Aorta (tissue), 1 donor: ENCODE measurements around a stretch of chr11.

- PRO-cap = no peak
Measured at GRCh38 chr11:102924834-102925532, 30.5 kb downstream of the MMP13 start.

DNA sequence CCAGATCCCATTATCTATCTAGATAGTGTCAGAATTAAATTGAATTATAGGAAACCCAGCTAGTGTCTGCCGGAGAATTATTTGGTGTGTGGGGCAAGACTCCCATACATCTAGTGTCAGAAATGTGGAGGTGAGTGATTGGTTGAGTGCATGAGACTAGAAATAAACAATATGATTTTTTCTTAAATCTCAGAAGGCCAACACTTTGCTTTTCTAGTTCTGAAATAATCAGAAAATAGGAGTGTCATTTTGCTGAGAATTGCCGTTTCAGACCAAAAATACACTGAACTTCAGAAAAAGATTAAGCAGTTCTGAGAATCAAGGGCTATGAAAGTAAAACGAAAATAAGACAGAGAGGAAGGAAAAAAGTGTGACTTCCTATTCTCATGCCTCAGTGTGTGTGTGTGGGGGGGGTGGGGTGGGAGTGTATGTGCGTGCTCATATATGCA is 91.4 kb downstream of the CASP4 start:
- PRO-cap = no peak

GRCh38 chr11:105044091-105044381 is 1.1 kb downstream of the CARD16 start:
- PRO-cap = no peak

DNA sequence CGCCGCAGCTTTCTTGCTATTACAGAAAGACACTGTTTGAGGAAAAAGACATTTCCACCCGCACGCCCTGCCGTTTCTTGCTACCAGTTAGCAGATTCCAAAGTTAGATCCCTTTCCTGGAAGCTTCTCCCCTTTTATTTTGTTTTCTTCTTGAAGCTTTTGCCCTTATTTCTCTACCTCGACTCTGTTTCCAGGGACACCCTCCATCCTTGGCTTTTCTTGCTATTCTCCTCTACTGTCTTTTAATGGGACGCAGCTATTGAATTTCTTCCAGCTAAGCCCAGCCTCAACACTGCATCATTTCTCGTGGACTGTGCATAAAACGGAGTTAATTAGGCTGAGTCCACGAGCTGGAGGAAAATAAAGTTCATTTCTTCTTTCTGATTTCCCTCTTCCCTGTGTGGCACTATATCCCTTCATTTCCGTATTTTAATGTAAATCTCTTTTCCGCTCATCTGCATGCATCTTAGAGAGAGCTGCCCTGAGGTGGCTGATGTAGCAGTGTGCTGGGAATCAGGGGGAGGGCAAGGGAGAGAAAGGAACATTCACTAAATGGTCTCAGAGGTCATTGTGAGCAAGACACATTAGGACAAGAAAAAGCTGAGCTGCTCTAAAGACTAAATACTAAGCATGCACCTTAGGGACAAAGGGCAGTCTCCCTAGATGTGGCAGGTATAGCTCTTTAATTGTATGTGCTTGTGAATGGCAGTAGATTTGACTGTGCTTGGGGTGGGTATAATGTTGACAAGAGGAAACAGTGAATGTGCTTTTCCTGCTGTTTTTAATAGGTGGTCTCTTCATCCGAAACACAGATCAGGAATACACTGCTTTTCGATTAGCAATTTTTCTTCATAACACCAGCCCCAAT is 1.8 kb downstream of the GRIA4 start:
- PRO-cap = no peak

DNA sequence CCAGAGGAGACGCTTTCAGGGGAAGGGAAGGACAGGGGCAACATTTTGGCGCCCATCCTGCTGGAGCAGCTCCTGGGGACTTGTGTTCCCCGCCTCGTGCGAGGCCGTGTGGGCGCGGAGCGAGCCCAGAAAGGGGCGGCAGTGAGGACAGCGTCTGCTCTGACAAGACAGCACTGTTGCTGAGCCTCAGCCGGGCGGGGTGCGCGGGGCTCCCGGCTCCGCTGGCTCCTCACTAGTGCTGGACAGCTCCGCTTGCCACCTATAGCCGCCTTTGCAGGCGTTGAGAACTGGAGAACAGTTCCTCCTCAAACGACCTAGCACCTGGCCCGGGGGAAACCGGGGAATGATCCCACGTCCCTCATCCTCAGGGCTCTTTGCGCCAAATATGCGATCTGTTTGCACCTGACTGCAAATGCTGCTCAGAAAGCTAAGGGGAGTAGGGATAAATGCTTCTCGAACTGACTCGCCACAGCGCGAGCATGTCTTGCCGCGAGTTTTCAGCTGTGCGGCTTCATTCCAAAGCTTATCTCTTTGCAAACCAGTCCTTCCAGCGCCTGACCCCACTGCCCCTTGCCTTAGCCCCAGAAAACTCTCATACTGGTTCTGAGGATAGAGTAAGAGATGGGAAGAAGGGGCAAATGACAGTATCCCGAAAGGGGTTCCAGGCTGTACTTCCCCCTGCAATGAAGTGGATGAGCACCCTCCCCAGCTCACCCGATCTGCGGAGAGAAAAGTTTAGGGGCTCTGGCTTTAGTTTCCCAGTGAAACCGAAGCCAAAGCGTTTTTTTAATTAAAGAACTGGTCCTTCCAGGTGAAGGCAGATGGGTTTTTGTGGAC is 912 bp upstream of the GUCY1A2 start:
- PRO-cap = no peak

DNA sequence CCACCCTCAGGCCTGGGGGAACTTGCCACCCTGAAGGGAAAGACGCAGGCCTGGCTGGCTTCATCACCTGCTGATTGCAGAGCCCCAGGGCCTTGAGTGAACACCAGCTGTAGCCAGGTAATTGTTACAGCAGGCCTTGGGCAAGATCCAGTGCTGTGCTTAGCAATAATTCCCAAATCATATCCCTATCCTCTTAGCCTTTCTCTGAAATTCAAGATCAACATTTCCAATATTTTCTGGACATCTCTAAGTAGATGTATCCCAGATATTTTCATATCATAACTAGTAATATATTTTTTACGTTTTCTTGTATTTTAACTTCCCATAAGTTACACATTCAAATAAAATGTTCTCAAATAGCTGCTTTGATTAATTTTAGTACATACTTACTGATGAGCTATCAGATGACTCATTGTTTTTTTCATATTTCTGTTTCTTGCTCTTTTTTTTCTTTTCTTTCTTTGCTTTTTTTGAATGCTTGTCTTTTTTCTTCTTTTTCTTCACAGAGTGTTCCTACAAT is 3.5 kb downstream of the CWF19L2 start:
- PRO-cap = no peak

GRCh38 chr11:107612457-107612848 is 21.5 kb downstream of the ELMOD1 start:
- PRO-cap = no peak

DNA sequence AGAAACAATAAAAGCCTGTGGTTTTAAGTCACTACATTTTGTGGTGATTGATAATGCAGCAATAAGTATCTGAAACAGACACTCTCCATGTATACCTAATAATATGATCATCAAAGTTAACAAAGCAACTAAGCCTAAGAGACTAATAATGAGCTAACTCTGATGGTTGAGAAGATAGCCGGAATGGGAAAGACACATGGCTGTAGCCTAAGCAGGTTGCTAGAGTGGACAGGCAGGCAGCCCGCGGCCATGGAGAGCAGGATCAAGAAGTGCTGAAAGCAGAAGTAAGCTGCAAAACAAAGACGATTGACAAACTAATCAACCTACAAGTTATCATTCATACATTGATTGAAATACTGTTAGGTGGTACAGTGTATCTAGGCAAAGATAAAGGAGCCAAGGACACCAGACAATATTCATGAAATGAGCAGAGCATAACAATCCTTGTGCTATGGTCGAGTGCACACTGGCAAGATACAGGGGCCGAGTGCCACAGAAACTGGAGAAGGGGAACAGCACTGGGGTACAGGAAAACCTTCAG is 29.3 kb downstream of the SLN start:
- PRO-cap = no peak

DNA sequence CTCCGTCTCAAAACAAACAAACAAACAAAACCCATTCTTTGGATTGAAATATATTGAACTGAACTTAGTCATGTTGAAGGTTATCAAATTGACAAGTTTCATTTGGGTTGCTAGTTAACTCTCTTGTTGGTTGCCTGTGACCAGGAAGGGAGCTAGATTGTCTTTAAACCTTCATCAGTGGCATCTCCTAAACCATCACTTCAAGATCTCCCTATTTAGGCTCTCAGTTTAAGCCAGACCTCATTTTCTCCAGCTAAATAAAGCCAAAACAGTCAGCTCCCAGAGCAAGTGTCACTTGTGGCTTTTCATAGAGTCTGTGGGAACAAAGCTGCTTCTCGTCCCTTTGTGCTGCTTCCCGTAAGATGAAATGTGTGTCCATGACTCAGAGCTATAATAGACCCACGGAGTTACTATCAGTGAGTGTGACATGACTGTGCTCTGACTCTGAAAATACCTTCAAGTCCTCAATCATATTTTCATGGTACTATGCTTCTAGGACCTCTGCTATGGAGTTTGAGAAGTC is 57.2 kb upstream of the SLN start:
- PRO-cap = no peak

GRCh38 chr11:107856801-107857397 is 1.7 kb downstream of the SLC35F2 start:
- PRO-cap = no peak

GRCh38 chr11:108009470-108010417 is 1.0 kb downstream of the CUL5 start:
- PRO-cap = no peak

- PRO-cap = no peak
Measured at GRCh38 chr11:108567831-108568619, 25.5 kb downstream of the EXPH5 start.

- PRO-cap = no peak
Measured at GRCh38 chr11:108733425-108733783, 68.5 kb downstream of the DDX10 start.

DNA sequence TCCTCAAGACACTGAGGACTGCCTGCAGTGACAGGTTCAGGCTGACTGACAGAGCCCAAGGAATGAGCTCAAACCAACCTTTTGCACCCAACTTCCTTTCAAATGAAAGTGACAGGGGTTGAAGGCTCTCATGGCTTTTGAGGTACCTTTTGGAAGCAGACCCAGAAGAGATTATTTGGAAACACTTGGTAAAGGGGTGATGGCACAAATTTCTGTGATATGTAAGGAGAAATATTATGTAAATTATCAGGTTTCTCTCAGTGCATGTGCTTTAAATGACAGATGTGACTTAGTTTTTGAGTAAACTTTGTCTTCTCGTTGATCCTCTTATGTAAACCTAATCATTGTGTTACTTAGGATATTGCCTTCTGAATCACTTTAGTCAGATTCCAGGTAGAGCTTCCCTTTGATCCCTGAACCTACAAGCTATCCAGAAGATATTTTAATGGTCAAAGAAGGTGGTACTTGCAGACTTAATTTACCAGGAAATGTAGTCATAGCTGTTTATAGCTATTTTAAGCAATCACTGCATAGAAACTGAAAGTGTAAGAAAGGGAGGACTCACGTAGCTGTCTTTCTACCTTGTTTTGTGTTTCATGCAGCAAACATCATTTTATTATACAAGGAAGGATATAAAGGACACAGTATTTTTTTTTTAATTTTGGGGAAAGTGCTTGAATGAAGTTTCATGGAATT is 189.4 kb downstream of the DDX10 start:
- PRO-cap = unidirectional peak, plus-strand start at position 540 of the sequence

- PRO-cap = no peak
Measured at GRCh38 chr11:110087773-110088628, 5.2 kb upstream of the ZC3H12C start.

GRCh38 chr11:110253864-110254400 is 42.5 kb downstream of the RDX start:
- PRO-cap = no peak

- PRO-cap = no peak
Measured at GRCh38 chr11:110295640-110296325, 631 bp downstream of the RDX start.

GRCh38 chr11:110376461-110376907 is 53.3 kb upstream of the FDX1 start:
- PRO-cap = no peak

DNA sequence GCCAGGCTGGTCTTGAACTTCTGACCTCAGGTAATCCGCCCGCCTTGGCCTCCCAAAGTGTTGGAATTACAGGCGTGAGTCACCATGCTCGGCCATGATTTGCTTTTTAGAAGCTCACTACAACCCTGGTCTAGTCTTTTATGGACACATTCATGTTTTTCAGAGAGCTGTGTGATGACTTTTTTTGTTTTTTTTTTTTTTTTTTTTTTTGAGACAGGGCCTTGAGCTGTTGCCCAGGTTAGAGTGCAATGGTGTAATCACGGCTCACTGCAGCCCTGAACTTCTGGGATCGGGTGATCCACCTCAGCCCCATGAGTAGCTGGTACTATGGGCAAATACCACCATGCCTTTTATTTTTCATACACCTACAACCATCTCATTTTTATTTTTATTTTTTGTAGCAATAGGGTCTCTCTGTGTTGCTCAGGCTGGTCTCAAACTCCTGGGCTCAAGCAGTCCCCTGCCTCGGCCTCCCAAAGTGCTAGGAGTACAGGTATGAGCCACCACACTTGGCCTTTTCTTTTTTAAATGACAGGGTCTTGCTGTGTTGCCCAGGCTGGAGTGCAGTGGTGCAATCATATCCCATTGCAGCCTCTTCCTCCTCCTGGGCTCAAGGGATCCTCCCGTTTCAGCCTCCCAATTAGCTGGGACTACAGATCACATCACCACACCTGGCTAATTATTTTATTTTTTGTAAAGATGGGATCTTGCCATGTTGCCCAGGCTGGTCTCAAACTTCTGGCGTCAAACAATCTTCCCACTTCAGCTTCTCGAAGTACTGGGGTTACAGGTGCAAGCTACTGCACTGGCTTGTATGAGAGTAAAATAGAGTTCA is 5.0 kb downstream of the FDX1 start:
- PRO-cap = no peak

DNA sequence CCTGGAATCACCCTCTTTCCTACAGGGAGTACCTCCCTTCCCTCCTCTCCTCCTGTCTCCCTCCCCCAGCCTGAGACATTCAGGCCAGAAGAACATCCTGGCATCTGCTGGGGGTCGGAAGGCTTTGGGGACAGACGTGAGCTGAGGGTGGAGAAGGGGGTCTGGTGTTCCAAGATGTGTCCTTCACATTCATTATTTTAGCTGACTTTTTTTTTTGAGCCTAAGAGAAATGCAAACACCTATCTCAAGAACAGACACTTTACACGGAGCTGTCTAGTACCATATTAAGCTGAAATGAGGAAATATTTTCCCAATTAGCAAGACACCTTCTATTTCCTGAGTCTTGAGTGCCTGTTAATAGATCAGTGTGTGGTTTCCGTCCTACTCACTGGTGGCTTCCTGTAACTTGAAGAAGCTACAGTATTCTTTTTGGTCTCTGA is 92.5 kb downstream of the FDX1 start:
- PRO-cap = no peak